Upper lobe of left lung (tissue), 5 donors: ENCODE measurements around the genes DENND4C and IFNA16.

DNA sequence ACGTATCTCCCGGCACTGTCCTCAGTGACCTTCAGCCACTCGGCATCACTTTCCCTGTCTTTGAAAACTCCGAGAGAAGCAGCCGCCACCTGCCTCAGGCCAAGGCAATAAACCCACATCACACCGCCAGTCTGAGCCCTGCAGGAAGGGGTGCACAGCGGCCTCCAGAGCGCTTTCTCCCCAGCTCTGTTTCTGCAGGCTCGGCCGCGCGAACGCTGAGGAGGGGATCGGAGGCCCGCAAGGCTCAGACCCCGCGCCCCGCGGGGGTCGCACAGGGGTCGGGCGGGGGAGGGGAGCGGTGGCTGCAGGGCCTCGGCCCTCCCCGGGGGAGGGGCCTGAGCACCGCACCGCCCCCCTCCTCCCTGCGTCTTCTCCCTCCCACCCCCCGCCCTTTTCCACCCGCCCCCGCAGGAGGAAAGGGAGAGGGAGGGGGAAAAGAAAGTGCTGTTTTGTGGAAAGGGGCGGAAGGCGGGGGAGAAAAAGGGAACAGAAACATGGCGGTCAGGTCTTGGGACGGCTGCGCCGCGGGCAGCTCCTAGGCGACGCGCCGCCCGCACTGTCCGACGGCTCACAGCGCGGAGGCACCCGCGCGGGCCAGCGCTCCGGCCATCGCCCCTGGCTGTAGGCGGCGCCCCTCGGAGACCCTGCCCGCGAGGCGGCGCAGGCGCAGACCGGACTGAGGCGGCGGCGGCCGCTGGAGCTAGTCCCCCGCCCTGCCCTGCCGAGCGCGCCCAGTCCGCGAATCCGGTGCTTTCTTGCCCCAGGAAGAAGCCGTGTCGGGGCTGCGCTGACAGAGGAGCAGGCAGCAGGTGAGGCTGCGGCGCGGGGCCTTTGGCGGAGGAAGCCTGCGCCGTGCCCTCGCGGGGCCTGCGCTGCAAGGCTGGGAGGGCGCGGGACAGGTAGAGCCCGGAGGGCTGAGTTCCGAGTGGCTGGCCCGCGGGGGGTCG is at the start of gene DENND4C:
Gene DENND4C, plus strand, starts transcription at position 669 of the 947 bp plus-strand sequence.
- PRO-cap, 2 experiments, result peak in 2 of 2 experiments; most common plus-strand start position 491 of the sequence (in 2); most common minus-strand start position 331 of the sequence (in 1)
- RAMPAGE, long total RNA, 4 experiments, result start-site peak on the plus strand in 2 of 4 experiments, centred at positions 715 to 719 of the sequence, 261 to 352 reads per replicate; start-site peak on the minus strand in 1 of 4 experiments, centred at position 283 of the sequence, 5 reads per replicate

GRCh38 chr9:19230972-19231541 is 564 bp downstream of the DENND4C start:
- PRO-cap, 2 experiments, result peak in 1 of 2 experiments; most common plus-strand start chr9:19231048 (in 1); most common minus-strand start chr9:19231030 (in 1)
- RAMPAGE, long total RNA, 4 experiments, result start-site peak on the plus strand in 1 of 4 experiments, at chr9:19231031-19231068 at its widest, 19 reads per replicate

GRCh38 chr9:19374169-19375161 is 5.6 kb downstream of the RPS6 start:
- PRO-cap, 2 experiments, result no peak in any of the 2 experiments
- RAMPAGE, long total RNA, 4 experiments, result no peak in any of the 4 experiments

DNA sequence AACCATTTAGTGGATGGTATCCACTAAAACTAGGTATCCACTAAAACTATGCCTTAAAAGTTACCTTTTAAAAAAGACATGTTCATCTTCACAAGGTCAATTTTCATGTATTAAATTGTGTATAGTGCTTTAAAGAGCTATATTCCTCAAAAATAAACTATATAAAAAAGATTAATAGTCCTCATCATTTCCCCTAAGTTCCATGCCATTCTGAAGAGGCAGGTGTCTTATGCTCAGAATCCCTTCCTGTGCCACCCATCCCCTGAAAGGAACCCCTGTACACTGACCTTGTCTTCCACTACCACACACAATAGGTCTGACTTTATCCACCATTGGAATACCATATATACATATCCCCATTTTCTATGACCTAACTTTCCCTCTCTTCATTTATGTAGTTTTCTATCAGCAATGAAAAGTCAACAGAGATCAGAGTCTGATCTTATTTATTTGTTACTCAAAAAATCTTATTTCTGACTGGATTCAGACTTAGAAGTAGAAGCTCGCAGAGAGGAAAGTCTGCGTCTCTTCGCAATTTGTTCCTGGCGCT is 4.1 kb downstream of the RPS6 start:
- PRO-cap, 2 experiments, result no peak in any of the 2 experiments
- RAMPAGE, long total RNA, 4 experiments, result no peak in any of the 4 experiments

DNA sequence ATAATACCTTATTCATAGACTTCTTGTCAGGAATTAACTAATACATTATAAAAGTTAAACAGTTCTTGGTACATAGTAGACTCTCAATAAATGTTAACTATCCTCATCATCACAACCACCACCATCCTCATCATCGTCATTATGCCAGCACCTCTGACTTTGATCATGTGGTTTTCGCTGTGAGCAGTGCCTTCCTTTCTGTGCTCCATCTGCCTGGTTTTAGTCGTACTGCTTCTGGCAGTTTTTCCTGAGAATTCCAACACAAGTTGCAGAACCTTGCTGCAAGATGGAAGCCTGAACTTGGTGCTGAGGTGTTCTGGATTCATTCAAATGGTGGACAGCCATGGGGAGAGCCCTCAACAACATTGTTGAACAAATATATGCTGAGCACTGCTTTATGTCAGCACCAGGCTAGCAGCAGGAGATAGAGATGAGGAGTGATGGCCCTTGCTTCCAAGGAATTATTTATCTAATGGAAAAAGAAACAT is 7.2 kb upstream of the RPS6 start:
- PRO-cap, 2 experiments, result no peak in any of the 2 experiments
- RAMPAGE, long total RNA, 4 experiments, result no peak in any of the 4 experiments

DNA sequence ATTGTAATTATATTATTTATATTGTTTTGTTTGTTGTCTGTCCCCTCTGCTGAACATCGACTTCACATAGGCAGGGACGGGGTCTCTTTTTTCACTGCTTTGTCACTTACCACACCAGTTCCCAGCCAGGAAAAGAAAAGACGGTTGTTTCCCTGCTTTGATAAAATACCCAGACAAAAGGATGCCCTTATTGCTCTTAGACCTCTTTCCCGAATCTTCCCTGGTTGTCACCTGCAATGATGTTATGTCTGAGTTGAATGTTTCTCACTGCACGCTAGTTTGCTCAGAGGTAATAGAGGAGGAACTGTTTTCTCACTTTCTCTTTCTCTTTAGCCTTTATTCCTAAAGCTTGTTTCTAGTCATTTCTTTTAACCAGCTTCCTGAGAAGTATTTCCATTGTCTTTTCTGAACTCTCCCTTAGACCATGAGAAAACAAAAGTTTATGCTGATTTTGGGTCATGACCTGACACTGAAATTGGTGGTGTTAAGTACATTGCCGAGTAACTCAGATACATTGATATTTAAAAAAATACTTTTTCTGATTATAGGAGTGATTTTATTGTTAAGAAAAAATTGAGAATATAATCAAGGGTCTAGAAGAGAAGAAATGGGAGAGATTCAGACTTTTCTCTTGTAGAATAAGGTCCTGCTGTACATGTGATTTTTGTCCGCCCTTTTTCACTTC is 33.0 kb downstream of the ACER2 start:
- PRO-cap, 2 experiments, result no peak in any of the 2 experiments
- RAMPAGE, long total RNA, 4 experiments, result no peak in any of the 4 experiments

- PRO-cap, 2 experiments, result peak in 1 of 2 experiments; most common plus-strand start chr9:20033862 (in 1)
- RAMPAGE, long total RNA, 4 experiments, result no peak in any of the 4 experiments
Observed at GRCh38 chr9:20033423-20034155, 244.8 kb upstream of the SLC24A2 start.

DNA sequence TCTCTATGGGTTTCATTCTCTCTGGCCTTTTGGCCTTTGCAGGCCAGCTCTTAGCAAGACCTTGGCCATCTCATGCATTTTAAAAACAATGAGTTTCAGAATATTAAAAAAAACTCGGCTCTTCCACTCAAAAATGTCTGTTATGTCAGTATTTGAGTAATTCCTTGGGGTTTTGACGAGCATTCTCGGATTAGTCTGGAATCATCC is 2.3 kb upstream of the IFNB1 start:
- PRO-cap, 2 experiments, result no peak in any of the 2 experiments
- RAMPAGE, long total RNA, 4 experiments, result no peak in any of the 4 experiments

GRCh38 chr9:21217083-21217692 is at the start of gene IFNA16:
Gene IFNA16 (minus strand): TSS chr9:21217311.
- PRO-cap, 2 experiments, result no peak in any of the 2 experiments
- RAMPAGE, long total RNA, 4 experiments, result no peak in any of the 4 experiments

GRCh38 chr9:21527989-21528444 is 45.9 kb upstream of the IFNE start:
- PRO-cap, 2 experiments, result no peak in any of the 2 experiments
- RAMPAGE, long total RNA, 4 experiments, result start-site peak on the minus strand in 1 of 4 experiments, at chr9:21528112-21528639 at its widest, 8 reads per replicate

- PRO-cap, 2 experiments, result no peak in any of the 2 experiments
- RAMPAGE, long total RNA, 4 experiments, result no peak in any of the 4 experiments
Observed at GRCh38 chr9:21801679-21801996, 798 bp upstream of the MTAP start.

DNA sequence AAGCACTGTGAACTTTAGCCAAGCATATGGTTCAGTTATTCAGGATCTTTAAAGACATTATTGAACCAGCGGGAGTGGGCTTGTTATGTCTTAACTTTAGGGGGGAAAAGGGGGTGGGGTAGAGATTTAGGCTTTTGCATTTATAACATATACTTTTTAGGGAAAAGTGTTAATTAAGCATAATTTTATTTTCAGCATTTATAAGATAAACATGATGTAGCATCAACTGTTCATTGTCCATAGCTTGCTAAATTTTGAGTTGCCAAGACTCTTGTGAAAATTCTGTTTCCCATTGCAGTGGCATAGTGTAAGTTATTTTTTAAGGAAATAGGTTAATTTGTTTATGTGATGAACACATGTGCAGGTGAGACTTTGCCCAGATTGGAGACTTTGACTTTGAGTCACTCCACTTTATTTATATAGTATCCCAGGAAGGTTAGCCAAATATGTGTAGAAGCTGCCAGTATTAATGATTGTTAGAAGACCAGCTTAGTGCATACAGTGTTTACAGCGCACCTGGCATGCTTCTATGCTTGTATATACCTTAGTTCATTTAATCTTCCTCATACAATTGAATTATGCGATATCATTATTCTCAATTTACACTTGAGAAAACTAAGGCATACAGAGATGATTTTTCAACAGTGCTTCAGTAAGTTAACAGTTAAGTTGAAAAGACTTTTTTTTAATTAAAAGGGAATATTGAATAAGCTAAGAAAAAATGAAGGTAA is 50.9 kb downstream of the MTAP start:
- PRO-cap, 2 experiments, result no peak in any of the 2 experiments
- RAMPAGE, long total RNA, 4 experiments, result no peak in any of the 4 experiments

DNA sequence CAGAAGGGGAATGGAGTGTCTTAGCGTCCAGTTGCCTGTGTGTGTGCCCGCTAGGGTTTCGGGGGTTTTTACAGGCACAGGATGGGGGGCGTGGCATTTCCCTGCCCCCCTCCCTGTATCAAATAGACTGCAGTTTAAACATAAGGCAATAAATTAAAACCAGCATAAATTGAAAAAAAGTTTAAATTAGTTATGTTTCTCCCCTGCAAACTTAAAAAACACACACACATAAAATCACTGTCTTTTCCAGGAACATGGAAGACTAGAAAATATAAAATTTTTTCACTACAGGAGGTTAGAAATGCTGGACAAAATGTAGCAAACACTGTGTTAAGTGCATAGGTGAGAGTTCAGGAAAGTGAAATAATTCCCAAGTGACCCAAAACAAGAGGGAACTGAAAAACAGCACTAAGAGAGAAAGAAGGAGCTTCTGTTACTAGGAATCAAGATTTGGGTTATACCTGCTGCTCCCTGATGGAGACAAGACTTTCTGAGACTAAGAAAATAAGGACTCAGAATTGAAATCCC is 69.3 kb downstream of the CDKN2A start:
- PRO-cap, 2 experiments, result no peak in any of the 2 experiments
- RAMPAGE, long total RNA, 4 experiments, result no peak in any of the 4 experiments

- PRO-cap, 2 experiments, result no peak in any of the 2 experiments
- RAMPAGE, long total RNA, 4 experiments, result start-site peak on the plus strand in 1 of 4 experiments, at chr9:21994711-21994823 at its widest, 12 reads per replicate
Observed at GRCh38 chr9:21994497-21994903, 14.6 kb downstream of the CDKN2B start.

GRCh38 chr9:22005050-22006206 is 3.7 kb downstream of the CDKN2B start:
- PRO-cap, 2 experiments, result no peak in any of the 2 experiments
- RAMPAGE, long total RNA, 4 experiments, result no peak in any of the 4 experiments

DNA sequence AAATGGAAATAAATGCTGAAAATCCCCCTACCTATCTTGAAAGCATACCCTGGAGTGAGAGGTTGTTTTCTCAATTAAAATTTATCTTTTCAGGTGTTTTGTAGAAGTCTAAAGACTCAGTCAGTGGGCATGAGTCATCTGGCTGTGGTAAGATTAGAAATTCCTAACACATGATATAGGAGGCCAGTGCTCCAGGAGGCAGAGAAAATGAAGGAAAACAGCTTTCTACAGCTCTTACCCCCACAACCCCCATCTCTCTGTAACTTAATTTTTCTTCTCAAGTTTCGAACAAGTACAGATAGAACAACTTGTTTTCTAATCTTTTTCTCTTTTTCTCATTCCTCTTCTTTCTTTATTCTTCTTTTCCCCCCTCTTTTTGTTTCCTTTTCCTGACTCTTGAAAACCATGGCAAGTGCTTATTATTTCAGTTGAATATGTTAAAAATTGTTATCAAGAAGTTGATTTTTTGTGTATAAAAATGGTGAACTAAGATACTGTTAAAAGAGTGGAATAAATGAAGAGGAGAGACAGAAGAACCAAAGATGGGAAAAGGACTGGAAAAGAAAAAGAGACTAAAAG is 208.6 kb upstream of the DMRTA1 start:
- PRO-cap, 2 experiments, result no peak in any of the 2 experiments
- RAMPAGE, long total RNA, 4 experiments, result no peak in any of the 4 experiments

DNA sequence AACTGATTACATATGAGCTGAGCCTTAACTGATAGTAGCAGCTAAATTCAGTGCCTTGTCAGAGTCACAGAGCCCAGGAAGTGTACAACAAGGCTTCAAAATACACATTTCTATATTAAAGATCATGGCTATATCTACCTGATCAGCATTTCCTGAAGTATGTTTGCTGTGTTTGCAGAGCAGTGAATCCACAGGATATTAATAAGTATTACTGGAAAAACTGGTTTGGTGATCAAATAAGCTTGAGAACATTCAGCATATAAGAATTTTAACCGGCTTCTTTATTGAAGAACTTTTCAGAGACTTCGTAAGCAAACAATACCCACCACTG is 227.1 kb downstream of the ELAVL2 start:
- PRO-cap, 2 experiments, result no peak in any of the 2 experiments
- RAMPAGE, long total RNA, 4 experiments, result no peak in any of the 4 experiments

DNA sequence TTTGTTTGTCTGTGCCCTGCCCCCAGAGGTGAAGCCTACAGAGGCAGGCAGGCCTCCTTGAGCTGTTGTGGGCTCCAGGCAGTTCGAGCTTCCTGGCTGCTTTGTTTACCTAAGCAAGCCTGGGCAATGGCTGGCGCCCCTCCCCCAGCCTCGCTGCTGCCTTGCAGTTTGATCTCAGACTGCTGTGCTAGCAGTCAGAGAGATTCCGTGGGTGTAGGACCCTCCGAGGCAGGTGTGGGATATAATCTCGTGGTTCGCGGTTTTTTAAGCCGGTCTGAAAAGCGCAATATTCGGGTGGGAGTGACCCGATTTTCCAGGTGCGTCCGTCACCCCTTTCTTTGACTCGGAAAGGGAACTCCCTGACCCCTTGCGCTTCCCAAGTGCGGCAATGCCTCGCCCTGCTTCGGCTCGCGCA is 34.3 kb upstream of the IZUMO3 start:
- PRO-cap, 2 experiments, result no peak in any of the 2 experiments
- RAMPAGE, long total RNA, 4 experiments, result no peak in any of the 4 experiments

DNA sequence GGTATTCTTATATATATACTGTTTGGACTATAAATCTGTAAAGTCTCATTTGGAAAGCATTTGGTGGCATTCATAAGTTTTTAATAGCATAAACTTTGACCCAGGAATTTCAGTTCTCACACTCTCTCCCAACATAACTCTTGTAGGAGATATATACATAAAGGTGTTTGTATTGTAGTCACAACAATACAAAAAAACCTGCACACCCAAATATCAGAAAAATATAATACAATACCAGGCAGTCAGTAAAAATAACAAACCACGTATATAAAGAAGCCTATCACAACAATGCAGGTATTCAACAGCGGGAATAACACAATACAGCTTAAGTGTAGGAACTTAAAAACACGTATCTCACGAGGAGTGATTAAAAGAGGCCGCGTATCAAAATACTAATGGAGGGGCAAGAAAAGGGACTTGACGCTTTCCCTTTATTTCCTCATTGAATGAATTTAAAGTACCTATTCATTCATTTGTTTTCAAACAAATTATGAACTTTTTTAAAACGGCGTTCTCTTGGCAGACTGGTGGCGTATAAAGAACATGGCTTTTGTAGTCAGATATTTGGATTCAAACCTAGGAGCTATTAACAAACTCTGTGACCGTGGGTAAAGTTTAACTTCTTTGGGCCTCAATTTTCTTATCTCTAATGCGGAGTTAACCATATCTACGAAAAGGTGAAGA is 1.1 kb downstream of the CAAP1 start:
- PRO-cap, 2 experiments, result no peak in any of the 2 experiments
- RAMPAGE, long total RNA, 4 experiments, result no peak in any of the 4 experiments

DNA sequence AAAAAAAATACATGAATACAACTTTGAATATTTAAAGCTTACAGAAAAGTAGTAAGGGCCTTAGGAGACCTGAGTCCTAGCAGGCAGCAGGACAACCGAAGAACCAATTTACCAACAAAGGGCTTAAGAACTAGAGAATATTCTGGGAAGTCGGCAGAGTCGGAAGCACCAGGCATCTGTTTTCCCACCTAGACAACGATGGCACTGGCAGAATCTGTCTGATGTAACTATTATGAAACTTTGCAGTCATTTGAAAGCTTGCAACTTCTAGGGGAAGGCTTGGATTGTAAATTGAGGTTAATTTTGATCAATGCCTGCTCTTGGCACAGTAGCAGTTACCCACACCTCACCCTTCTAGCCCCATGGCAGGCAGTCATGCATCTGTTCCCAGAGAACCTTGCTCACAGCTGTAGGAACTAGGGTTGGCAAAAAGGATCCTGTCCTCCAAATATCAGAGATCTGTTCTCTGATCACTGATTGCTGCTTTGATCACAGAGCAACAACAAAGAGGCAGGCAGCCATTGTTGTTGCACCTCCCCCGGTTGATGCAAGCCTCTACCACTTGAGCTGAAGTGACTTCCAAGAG is 10.7 kb downstream of the PLAA start:
- PRO-cap, 2 experiments, result no peak in any of the 2 experiments
- RAMPAGE, long total RNA, 4 experiments, result no peak in any of the 4 experiments